Subcutaneous adipose tissue (tissue), 3 donors: ENCODE measurements around a stretch of chr9.

- PRO-cap, result no peak
- RAMPAGE, long total RNA, 3 experiments, result no peak in any of the 3 experiments
These were observed 423 bp downstream of the WDR5 start for GRCh38 chr9:134136348-134136661.

DNA sequence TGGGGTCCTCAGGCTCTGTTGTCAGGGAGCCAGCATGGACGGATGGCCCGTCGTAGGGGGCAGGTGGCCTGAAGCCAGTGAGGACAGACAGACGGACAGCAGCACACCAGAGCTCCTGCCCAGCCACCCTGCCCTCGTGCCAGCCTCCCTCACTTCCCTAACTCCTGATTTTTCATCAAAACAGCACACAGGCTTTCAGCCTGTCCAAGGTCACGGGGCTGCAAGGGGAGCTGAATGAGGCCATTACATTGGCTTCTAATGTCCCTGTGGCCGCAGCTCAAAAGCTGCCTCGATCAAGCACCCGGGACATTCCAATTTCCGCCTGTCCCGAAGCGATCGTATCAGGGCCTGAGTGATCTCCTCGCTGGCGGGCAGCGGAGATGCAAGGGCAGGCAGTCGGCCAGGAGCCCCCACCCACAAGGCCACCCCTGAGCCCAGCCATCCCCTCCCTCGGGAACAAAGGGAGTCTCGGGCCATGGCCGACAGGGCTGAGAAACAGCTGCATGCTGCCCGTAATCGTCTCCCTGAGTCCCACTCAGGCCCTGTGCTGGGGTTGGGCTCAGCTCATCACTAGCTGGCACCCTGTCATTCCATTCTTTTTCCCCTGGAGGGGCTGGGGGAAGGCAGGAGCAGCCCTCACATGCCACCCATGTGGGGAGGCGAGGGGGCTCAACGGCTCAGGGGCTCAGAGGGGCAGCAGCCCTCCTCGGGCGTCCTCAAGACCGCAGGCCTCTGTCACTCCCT is 79.1 kb downstream of the WDR5 start:
- PRO-cap, result no peak
- RAMPAGE, long total RNA, 3 experiments, result no peak in any of the 3 experiments

GRCh38 chr9:134216342-134216920 is 80.5 kb downstream of the WDR5 start:
- PRO-cap, result no peak
- RAMPAGE, long total RNA, 3 experiments, result no peak in any of the 3 experiments

- PRO-cap, result no peak
- RAMPAGE, long total RNA, 3 experiments, result no peak in any of the 3 experiments
These were observed 81.1 kb upstream of the RXRA start for GRCh38 chr9:134245212-134245552.

DNA sequence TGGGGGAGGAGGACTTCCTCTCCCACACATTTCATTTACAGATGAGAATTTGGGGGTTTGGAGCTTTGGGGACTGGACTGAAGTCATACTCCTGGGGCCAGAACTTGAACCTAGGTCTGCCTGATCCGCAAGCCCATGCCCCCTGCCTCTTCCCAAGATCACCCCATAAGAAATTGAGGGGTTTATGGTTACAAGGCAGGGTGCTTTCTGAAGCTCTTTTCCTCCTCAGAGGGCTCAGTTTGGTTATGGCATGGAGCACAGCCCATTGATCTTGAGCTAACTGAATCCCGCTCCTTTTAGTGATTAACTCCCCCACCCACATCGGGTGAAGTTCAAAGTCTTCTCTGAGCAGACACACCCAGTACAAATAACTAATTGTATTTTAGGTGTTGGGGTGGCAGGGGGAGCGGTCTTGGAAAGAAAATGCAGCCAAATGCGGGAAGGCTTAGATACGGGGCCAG is 18.7 kb upstream of the RXRA start:
- PRO-cap, result no peak
- RAMPAGE, long total RNA, 3 experiments, result no peak in any of the 3 experiments

- PRO-cap, result bidirectional peak, plus-strand start at chr9:134328621, minus-strand start at chr9:134328442
- RAMPAGE, long total RNA, 3 experiments, result no peak in any of the 3 experiments
These were observed 1.9 kb downstream of the RXRA start for GRCh38 chr9:134327976-134328815.

DNA sequence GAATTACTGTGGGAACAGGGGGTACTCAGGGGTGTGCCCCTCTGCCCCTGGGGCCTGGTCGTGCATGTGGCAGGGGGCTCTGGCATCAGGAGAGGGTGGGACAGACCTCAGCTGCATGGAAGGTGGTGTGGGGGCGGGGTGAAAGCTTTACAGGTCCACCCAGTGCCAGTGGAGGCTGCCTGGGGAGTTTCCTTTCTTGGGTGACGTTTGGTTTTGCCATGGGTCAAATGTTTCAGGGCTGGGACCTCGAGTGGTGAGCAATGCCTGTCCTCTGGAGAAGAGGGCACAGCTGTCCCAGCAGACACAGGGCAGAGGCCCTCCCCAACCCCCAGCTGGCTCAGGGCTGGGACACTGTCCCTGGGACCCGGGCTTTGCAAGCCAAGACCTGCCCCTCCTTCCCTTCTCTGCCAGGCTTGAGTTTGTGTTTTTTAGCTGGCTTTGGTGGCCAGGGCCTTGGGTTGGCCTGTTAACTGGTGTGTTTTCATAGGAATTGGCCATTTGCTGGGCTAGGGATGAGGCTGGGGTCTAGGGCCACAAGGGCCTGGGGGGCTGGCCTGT is 3.7 kb downstream of the RXRA start:
- PRO-cap, result no peak
- RAMPAGE, long total RNA, 3 experiments, result no peak in any of the 3 experiments

DNA sequence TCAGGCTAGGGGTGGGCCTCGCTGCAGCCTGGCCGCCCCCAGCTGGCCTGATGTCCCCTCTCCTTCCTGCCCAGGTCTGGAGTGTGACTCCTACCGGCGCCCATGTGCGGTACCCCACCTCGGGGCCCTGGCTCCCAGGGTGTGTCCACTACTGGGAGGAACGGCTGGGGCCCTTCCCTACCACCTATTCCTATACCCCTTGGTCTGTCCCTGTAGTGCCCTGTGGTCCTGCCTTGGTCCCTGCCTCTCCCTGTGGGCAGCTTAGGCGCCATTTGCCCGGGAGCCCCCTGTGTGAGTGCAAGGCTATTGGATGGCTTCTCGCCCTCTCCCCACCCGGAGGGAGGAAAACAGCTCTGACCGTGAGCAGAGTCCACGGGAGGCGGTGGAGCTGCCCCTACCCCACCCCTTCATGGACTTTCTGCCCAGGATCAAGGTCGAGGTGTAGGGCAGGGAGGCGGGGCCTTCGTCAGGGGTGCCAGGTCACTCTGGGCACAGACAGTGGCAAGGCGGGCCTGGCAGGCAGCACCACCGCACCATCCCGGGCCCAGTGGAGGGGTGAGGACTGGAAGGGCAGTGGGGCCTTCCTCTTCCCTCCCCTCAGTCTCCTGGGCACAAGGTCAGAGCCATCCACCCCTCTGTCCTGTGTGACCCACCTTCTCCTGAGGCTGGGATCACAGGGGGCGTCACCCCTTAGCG is 9.5 kb downstream of the RXRA start:
- PRO-cap, result no peak
- RAMPAGE, long total RNA, 3 experiments, result no peak in any of the 3 experiments

- PRO-cap, result no peak
- RAMPAGE, long total RNA, 3 experiments, result no peak in any of the 3 experiments
These were observed 32.4 kb downstream of the RXRA start for GRCh38 chr9:134358459-134359211.

GRCh38 chr9:134376320-134377371 is 50.4 kb downstream of the RXRA start:
- PRO-cap, result no peak
- RAMPAGE, long total RNA, 3 experiments, result no peak in any of the 3 experiments

GRCh38 chr9:134396845-134397240 is 70.6 kb downstream of the RXRA start:
- PRO-cap, result no peak
- RAMPAGE, long total RNA, 3 experiments, result no peak in any of the 3 experiments

DNA sequence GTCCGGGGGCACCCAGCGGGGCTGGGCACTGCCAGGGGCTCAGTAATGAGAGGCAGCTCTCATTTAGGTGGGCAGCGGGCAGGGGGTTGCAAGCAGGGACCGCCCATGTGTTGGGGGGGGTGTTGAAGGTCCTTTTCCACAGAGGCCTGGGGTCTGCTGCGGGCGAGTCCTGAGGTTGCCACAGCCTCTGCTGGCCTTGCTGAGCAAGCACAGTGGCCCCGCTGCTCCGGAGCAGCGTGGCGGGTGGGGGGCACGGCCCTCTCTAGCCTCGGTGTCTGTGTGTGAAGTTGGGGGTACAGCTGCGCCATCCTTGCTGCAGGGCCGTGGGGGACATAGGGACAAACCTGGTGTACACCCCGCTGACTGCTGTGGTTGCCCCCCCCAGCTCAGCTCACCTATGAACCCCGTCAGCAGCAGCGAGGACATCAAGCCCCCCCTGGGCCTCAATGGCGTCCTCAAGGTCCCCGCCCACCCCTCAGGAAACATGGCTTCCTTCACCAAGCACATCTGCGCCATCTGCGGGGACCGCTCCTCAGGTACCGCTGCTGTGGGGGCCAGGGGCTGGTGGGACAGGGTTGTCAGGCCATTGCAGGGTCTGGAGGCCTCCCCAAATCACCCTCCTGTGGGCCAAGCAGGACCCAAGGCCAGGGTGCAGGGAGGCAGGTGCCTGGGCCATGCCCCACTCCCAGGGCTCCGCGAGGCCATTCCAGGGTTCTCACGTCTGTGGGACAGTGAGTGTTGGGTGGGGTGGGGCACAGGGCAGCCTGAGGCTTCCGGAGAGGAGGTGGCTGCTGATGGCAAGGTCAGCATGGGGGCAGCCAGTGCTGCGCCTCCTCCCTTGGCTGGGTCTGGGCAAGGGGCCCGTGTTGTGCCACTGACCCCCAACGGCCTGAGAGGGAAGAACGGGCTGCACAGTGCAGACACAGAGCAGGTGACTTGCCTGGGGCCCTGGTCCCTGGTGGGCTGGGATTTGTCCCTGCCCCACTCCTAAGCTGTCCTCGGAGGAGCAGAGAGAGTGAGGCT is 81.8 kb downstream of the RXRA start:
- PRO-cap, result no peak
- RAMPAGE, long total RNA, 3 experiments, result start-site peak on the plus strand in 2 of 3 experiments, centred at positions 507 to 852 of the sequence, 25 to 26 reads per replicate

- PRO-cap, result no peak
- RAMPAGE, long total RNA, 3 experiments, result no peak in any of the 3 experiments
These were observed 87.6 kb downstream of the RXRA start for GRCh38 chr9:134413821-134414317.

- PRO-cap, result no peak
- RAMPAGE, long total RNA, 3 experiments, result no peak in any of the 3 experiments
These were observed 90.7 kb downstream of the RXRA start for GRCh38 chr9:134416873-134417512.

- PRO-cap, result no peak
- RAMPAGE, long total RNA, 3 experiments, result no peak in any of the 3 experiments
These were observed 95.8 kb downstream of the RXRA start for GRCh38 chr9:134422006-134422464.

DNA sequence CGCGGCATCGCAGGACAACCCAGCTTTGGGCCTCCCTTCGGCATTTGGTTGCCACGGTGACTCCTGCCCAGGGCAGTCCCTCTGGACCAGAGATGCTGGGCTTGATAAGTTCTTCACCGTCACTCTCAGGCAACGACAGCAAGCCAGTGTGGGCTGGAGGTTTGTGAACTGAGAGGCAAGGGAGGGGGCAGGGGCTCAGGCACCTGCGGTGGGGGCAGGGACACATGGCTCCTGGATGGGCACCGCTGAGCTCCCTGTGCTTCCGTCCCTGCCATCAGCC is 116.3 kb downstream of the RXRA start:
- PRO-cap, result no peak
- RAMPAGE, long total RNA, 3 experiments, result no peak in any of the 3 experiments

DNA sequence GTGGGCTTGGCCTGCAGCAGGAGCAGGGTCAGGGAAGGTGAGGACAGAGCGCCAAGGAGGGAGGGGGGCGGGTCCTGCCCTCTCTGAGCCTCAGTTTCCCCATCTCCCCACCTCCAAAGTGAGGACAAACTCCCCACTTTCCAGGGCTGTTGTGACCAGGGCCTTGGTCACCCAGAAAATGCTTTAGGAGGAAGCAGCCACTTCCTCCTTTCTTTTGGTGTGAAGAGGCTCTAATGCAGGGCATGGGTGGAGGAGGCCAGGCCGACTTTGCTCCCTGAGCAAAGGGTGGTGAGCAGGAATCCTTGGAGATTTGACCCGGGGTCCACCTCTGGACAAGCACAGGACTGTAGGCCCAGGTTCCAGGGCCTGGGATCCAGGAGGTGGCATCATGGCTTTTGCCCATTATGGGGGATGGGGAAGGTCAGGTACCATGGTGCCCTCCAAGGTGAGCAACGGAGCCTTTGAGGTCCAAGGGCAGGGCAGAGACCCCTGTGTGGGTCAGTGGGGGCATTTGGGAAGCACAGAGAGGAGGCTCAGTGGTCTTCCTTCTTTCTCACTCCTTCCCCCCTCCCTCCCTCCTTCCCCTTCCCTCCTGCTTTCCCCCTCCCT is 117.6 kb downstream of the RXRA start:
- PRO-cap, result no peak
- RAMPAGE, long total RNA, 3 experiments, result no peak in any of the 3 experiments

GRCh38 chr9:134462316-134462688 is 136.0 kb downstream of the RXRA start:
- PRO-cap, result no peak
- RAMPAGE, long total RNA, 3 experiments, result no peak in any of the 3 experiments

- PRO-cap, result bidirectional peak, plus-strand start at chr9:134642544, minus-strand start at chr9:134642380; unidirectional peak, minus-strand start at chr9:134642678; bidirectional peak, plus-strand start at chr9:134643114, minus-strand start at chr9:134643051
- RAMPAGE, long total RNA, 3 experiments, result no peak in any of the 3 experiments
These were observed 909 bp downstream of the COL5A1 start for GRCh38 chr9:134642170-134643253.

- PRO-cap, result unidirectional peak, minus-strand start at chr9:134644638; bidirectional peak, plus-strand start at chr9:134645019, minus-strand start at chr9:134644704
- RAMPAGE, long total RNA, 3 experiments, result no peak in any of the 3 experiments
These were observed 2.8 kb downstream of the COL5A1 start for GRCh38 chr9:134644320-134644858.